GM23248 (cell line): Measurements from ENCODE around the genes C22orf31 and RASL10A.

DNA sequence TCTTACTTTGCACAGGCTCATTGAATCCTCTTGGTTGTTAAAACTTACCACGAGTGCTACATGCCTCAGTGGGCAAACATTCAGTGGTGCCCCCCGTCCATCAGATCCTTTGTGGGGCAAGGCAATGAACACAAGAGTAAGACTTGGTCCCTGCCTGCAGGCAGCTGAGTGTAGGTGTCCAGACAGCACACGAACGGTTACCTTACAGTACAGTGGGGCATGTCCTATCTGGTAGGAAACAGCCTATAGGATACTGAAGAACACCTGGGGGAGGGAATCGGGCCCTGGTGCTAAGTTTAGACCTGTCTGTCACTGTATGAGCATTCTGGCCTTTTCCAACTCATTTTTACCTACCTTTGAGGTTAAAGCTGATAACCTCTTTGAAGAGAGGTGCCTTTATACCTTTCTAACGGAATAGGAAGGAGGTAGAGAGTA lies 8.8 kb downstream of the ZNRF3 start:
- RAMPAGE, long total RNA = no peak

DNA sequence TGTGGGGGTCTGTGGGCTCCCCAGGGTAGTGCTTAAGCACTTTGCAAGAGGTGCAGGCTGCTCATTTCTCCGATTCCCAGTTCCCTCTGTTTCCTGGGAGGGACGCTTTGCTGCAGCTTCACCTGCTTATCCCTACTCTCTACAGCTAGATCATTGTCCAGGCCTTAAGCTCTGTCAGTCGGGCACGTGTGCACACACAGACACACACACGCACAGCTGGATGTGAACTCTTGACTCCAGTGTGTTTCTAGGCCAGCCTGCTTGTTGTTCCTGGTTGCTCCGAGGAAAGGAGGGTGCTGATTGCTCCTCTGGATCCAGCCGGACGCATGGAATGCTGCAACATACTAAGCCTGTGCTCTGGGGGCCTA lies 19.7 kb downstream of the ZNRF3 start:
- RAMPAGE, long total RNA = no peak

DNA sequence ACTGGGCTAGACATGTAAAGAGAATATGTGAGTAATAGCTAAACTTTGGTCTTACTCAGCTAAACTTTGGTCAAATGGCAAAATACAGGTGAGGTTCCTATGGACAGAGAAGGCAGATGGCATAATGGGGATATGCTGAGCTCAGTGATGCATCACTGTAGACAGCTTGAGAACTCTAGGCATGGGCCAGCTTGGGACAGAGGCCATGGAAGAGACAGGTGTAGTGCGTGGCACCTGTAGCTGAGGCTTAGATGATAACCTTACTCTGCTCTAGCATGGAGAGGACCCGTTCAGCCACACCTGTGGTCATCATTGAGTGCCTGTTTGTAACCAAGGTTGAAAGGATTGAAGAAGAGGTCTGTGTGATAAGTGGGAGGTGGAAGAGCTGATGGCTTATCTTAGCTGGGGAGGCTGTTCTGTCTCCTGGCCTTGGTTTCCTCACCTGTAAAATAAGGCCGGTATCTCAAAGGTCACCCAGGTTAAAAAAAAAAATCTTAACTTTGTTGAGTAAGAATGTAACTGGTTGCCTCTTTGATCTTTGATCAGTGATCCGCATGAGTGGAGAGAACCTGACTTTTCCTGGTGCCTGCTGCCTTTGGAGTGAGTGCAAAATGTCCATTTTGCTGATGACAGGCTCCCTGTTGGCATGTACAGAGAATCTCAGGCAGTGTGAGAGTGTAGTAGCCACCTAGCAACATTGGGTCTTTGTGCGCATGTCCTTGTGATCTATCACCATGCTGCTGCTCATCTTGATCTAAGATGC lies 48.6 kb downstream of the ZNRF3 start:
- RAMPAGE, long total RNA = no peak

DNA sequence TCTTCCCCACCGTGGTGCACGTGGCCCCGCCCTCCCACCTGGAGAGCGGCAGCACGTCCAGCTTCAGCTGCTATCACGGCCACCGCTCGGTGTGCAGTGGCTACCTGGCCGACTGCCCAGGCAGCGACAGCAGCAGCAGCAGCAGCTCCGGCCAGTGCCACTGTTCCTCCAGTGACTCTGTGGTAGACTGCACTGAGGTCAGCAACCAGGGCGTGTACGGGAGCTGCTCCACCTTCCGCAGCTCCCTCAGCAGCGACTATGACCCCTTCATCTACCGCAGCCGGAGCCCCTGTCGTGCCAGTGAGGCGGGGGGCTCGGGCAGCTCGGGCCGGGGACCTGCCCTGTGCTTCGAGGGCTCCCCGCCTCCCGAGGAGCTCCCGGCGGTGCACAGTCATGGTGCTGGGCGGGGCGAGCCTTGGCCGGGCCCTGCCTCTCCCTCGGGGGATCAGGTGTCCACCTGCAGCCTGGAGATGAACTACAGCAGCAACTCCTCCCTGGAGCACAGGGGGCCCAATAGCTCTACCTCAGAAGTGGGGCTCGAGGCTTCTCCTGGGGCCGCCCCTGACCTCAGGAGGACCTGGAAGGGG lies 11.8 kb downstream of the C22orf31 start:
- RAMPAGE, long total RNA = no peak

DNA sequence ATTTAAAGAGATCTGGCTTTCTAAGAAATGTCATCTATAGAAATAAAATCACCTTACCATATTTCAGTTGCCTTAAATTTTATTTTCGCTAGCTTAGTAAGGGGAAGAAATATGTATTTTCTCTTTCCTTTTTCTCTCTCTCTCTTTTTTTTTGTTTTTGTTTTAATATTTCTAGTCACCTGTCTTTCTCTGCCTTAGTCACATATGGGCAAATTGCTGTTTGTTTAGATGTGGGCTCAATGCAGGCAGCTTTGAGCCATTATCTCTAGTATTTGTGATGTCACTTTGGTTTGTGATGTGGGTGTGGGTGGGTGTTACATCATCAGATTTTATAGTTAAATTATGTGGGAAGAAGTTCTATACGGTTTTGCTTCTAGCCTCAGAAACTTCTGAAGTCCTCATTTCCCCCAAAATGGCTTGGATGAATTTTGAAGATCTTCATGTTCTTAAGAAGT lies at the start of gene C22orf31:
Gene C22orf31, minus strand, starts transcription at position 99 of the 455 bp plus-strand sequence.
- RAMPAGE, long total RNA = no peak

- RAMPAGE, long total RNA = no peak
Observed at GRCh38 chr22:29093454-29093952, 20.7 kb downstream of the KREMEN1 start.

GRCh38 chr22:29121079-29121531 lies 48.3 kb downstream of the KREMEN1 start:
- RAMPAGE, long total RNA = no peak

DNA sequence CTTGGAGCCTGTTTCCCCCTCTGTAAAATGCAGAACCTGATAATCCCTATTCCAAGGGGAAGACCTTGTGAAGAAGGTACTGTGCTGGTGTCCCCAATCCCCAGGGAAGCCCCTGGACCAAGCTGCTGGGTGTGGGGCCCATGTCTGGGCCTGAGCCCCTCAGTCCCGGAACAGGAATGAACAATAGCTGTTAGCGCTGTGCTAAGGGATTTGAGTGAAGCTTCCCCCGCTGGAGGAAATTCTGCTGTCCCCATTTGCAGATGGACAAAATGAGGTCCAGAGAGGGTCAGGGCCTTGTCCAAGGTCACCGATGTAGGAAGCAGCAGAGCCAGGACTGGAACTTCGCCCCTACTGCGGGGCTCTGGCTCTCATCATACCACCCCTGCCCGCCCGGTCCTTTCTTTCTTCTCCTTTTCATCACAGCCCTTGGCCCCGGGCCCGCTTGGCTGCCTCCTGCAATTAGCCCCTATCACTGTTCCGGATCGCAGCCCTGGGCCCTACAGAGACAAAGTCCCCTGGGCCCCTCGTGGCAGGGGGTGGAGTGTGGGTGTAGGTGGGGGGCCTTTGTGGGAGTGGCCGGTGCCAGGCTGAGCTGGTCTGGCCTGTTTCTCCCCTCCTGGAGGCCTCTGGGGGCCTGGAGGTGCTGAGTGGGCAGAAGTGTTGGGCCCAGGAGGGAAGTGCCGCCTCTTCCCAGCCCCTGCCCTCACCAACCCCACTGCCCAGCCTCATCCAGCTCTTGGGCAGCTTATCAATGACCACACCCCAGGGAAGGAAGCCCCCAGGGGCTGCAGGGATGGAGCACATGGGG lies 3.2 kb downstream of the EMID1 start:
- RAMPAGE, long total RNA = no peak

GRCh38 chr22:29315208-29316080 lies at the start of gene RASL10A:
TSS of gene RASL10A (minus strand) at chr22:29315697.
- RAMPAGE, long total RNA = no peak

GRCh38 chr22:29382439-29383112 lies 5.8 kb downstream of the AP1B1 start:
- RAMPAGE, long total RNA = no peak

DNA sequence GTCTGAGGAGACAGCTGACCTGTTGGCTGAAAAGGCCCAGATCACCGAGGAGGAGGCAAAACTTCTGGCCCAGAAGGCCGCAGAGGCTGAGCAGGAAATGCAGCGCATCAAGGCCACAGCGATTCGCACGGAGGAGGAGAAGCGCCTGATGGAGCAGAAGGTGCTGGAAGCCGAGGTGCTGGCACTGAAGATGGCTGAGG lies 46.6 kb upstream of the CABP7 start:
- RAMPAGE, long total RNA = no peak

- RAMPAGE, long total RNA = no peak
Observed at GRCh38 chr22:29733338-29733855, 13.6 kb downstream of the CABP7 start.

DNA sequence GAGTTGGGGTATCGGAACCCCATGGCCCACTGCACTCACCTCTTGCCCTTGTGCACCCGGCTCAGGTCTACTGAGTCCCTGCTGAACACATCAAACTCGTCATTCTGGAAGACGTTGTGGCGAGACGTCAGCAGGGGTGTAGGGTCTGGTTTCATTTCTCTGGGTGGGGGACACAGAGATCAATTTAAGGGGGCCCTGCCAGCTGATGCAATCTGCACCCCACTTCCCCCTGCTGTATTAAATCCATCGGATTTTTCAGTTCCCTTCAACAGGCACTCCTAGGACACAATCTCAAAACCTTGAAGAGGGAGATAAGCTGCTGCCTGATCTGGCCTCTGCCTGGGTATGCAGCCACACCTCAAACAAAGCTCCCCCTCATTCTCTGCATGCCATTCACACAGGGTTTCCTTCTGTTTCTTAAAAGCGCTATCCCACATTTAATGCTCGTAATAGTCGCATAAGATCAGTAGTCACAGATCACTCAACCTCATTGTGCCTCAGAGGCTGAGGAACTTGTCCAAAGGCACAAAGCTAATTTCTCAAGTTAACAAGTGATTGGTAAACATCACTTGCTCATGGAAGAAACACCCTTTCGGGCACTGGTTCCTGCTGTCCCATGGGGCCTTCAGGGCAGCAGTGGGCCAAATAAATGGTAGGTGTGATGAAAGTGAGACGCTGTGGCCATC lies 33.9 kb downstream of the UQCR10 start:
- RAMPAGE, long total RNA = no peak

- RAMPAGE, long total RNA = no peak
Observed at GRCh38 chr22:29885347-29886024, 2.5 kb downstream of the MTMR3 start.

DNA sequence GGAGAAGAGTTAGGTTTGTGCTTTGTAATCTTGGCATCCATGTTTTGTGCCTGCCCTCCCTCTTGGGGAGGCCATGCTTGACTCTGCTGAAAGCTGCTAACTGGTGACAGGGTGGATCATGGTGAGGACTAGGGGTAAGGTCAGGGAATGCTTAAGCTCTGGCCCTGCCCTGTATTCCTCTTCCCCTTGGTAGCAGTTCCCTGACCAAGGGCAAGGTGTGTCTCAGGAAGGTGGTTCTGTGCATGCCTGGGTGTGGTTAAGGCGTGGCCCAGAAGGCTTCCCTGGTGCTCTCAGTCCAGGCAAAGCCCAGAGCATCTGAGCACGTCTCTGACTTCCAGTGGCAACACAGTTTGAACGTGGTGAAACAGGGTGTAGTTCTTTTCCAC lies 53.2 kb upstream of the HORMAD2 start:
- RAMPAGE, long total RNA = no peak

DNA sequence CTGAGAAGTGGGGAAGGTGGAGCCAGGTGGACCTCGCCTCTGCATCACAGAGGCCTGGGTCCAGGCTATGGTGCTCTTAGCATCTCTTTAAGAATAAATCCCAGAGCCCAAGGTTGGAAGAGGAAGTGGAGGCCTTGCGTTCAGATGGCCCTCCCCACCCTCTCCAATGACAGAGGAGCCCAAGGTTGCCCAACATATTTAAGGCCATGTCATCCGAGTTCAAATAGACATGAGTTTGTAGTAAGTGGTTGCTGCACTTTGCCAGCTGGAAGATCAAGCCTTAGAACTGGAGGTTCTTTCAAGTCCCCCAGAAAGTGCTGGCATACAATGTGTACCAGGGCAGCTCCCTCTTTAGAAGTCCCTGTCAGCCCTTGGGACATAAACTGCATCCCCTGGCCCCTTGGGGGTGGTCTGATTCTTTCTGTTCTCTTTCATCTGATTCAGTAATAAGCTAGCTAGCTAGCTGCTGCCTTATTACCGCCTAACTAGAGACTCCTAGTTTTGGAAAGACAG lies 47.0 kb upstream of the HORMAD2 start:
- RAMPAGE, long total RNA = no peak

DNA sequence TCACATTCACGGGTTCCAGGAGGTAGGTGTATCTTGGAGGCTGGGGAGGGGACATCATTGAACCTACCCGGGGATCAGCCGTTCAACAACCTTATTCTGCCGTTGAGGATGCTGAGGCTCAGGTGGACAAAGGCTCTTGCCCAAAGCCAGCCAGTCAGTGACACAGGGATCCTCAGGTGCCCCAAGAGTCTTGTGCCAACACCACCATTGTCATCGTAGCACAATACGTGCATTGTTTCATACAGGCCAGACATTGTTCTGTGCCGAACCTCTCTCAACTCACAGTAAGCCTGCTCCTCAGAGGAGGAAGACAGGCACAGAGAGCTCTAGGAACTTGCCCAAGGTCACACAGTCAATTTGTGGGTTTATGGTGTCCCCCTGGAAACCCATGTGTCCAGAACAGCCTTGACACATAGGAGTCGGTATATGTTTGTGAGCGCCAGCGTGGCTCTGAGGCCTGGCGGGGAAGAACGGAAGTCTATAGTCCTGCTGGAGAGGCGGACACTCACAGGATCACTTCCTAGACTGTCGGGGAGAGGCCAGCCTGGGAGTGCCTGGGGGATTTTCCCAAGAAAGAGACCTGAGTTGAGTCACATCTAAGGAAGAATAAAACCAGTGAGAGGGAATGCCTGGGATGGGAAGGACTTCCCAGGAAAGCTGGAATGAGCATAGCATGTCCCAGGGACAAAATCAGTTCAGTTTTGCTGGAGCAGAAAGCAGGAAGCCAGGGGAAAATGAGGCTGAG lies 20.3 kb downstream of the LIF start:
- RAMPAGE, long total RNA = no peak

DNA sequence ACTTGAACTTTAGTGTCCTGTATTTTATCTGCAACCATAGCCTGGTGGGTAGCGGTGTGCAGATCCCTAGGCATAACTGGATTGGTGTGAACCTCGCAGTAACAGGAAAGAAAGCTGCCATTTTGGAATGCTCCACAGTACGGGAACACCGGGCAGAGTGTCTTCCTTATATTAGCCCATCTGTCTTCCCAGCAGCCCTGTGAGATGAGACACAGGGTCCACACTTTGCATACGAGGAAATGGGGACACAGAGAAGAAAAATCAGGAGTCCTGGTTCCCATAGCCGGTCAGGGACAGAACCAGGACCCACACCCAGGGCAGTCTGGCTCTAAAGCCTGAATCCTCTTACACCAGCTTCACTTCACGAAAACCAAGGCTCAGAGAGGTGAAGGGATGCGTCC lies 15.5 kb downstream of the LIF start:
- RAMPAGE, long total RNA = no peak

DNA sequence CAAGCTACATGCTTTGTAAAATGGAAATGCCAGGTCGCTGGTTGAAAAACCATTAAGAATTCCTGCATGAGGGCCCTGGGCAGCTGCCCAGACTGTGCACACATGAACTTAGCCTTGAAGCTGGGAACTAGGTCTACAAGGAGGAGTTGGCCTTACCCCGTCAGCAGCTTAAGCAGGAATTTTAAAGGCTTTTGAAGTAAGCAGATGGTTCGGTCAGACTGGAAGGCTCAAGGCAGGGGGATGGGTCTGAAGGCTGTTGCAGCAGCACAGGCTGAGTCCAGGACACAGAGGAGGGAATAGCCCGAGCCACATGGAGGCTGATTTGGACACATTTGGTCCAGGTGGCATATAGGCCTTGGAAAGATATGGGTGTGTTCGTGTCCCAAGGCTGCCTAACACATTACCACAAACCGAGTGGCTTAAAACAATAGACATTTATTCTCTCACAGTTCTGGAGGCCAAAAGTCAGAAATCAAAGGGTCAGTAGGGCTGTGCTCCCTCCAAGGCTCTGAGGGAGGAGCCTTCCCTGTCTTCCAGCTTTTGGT lies 11.7 kb downstream of the LIF start:
- RAMPAGE, long total RNA = no peak

DNA sequence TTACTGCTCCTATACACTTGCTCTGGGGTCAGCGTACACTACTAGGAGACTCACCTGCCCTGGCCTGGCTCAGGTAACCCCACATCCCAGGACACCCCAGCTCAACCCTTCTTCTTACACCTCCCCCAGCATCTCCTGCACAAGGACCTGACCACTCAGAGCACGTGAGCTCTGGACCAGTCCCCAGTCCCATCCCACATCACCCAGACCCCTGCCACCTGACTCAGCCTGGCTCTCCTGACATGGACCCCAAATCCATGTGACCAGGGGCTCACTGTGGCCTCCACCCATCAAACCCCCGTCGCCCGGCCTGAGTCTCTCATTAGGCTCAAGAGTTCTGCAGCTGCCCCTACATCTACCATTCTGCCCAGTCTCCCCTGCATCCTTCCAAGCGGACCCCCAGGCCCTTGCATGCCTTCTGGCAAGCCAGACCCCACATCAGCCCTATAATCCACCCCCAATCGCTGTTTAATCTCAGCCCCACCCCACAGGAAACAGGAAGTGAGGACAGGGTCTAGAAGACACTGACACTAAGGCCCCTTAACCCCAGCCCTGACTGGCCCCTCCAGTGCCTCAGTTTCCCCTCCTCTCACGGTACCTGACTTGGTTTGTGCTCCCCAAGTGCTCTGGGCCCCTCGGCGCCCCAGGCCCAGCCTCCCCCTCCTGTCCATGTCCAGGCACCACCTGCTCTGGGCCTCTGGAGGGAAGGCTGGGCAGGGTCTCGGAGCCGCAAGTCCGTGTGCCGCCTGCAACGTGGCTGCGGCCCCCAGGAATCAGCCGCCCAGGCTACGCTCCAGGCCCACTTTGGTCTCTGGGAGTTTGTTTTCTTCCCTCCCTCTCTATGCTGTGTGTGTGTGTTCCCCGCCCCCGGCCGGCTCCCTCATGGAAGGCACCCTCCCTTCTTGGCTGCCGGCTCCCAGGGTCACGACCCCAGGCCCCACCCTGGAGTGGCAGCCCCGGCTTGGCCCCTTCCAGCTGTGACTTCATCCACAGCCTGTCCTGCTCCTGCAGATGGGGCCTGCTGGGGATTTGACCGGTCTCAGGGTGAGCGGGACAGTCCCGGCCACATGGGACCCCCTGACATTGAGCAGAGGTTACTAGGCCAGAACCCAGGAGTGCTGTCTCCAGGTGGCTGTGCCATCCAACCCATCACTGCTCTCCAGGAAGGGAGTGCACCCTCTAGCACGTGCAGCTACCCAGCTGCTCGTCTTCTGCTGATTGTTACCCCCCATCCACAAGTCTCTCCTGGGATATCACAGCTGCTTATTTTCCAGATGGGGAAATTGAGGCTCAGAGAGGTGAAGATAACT lies 2.3 kb upstream of the LIF start:
- RAMPAGE, long total RNA = no peak